Tongue (tissue), 2 donors: Measurements from ENCODE around the gene TINAGL1.

GRCh38 chr1:30663510-30664026, 59.8 kb downstream of the MATN1 start:
- RAMPAGE, long total RNA = no peak

DNA sequence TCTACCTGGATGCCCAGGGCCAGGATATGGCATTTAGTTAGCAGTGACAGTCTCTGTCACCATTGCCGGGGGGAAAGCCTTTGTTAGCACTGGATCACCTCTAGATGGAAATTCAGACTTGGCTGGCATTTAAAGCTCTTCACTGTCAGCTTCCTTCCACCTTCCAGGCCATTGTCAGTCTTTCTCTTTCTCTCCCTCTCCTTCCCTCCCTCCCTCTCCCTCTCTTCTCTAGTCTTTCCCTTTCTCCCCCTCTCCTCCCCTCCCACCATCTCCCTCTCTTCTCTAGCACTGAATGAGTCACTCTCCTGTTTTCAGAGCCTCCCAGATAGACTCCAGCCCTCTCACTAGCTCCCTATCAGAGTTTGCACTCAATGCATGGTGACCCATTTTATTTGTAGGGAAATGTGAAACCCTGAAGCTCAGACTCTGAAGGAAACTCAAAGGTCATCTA, 4.3 kb upstream of the MATN1 start:
- RAMPAGE, long total RNA = no peak

- RAMPAGE, long total RNA = no peak
Measured at GRCh38 chr1:30731512-30732205, 8.3 kb upstream of the MATN1 start.

DNA sequence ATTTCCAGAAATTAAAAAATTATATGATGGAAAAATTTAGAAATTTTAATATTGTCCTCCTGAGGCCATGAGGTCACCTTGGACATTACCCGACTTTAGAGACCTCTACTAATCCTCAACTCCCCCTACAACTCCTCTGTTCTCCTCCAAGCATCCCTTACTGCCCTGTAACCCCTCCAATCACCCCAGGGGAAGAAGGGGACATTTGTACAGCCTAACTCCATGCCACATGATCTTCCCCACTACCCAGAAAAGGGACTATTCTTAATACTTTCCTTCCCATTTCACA, 12.7 kb downstream of the LAPTM5 start:
- RAMPAGE, long total RNA = no peak

DNA sequence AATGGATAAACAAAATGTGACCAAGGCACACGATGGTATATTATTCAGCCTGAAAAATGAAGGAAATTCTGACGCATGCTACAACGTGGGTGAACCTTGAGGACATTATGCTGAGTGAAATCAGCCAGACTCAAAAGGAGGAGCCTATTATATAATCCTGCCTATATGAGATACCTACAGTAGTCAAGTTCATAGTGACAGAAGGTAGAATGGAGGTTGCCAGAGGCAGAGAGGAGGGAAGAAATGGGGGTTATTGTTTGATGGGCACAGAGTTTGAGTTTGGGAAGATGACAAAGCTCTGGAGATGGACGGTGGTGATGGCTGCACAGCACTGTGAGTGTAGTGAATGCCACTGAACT, 23.0 kb upstream of the LAPTM5 start:
- RAMPAGE, long total RNA = no peak

- RAMPAGE, long total RNA = no peak
Measured at GRCh38 chr1:30782767-30783522, 25.4 kb upstream of the LAPTM5 start.

DNA sequence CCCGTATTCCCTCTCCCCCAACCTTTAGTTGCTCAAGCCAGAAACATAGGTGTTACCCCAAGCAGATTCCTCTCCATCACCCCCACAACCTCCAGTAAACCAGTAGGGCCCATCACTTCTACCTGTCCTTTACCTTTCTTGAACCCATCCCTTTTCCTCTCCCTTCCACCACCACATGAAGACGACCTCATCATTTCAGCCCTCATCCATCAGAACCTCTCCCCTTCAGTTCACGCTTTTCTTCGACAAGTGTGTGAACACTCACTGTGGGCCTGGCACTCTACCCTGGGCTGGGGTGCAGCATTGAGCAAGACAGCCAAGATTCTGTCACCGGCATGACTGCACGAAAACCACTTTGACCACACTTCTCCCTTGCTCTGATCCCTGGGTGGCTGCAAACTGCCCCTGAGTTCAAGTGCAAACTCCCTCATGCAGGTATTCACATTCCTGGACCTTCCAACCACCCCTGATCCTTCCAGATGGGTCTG, 65.5 kb upstream of the LAPTM5 start:
- RAMPAGE, long total RNA = no peak

DNA sequence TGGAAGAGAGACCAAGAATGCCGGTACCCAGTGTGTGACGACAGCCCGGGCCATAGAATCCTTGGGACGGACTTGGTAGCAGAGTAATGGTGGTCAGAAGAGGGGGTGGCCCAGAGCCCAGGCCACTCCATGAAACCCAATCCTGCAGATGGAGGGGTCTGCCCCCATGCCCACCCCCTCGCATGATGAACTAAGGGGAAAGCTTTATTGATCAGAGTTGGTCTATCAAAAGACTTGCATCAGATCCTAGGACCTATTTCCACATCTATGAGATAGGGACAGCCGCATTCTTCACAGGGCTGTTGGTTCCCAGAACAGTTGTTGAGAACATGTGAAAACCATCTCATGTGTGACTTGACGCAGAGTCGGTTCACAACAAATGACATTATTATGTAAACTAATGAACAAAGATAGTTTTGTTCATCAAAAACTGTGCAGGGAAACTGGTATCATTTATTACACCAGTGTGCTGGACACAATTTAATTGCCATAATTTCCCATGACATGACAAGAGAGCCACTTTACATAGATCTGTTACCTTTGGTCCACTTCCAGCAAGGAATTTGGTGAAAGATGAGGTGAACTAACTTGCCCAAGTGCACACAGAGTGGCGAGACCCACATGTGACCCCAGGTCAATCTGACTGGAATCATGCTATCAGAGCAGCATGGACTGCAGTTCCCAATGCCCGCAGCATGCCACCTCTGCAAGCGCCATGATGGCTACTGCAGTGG, 21.6 kb upstream of the SDC3 start:
- RAMPAGE, long total RNA = no peak

GRCh38 chr1:30933982-30934258, 25.4 kb upstream of the SDC3 start:
- RAMPAGE, long total RNA = no peak

- RAMPAGE, long total RNA = no peak
Measured at GRCh38 chr1:31238631-31239636, 753 bp downstream of the NKAIN1 start.

GRCh38 chr1:31364441-31365195, 8.3 kb downstream of the FABP3 start:
- RAMPAGE, long total RNA = no peak

DNA sequence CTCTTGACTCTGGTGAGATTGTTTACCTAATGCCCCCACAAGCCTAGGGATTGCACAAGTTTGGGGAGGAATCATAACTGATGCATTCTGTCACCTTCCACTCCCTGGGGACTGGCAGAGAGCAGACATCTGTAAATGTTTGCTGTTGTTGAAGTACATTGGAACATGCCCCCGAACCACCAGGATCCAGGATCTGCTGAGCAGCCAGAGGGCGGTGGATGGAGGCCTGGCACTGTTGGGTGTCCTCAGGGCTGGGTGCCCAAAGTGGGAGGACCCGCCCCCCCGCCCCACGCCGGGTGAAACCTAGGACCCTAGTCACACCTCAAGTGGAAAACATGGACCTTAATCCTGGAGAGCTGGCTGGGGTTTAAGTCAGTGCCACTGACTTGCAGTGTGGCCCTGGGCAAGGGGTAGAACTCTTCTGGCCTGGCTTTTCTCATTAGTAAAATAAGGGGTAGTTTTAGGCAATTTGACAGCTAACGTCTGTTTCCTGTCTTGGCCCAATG, 32.2 kb downstream of the SERINC2 start:
- RAMPAGE, long total RNA = no peak

- RAMPAGE, long total RNA = no peak
Measured at GRCh38 chr1:31549489-31550226, 26.7 kb upstream of the TINAGL1 start.

GRCh38 chr1:31574883-31576121, 1.0 kb upstream of the TINAGL1 start:
- RAMPAGE, long total RNA = no peak

- RAMPAGE, long total RNA = start-site peak on the plus strand at chr1:31576509-31576545, 140 and 444 reads in 2 replicates
Measured at GRCh38 chr1:31576142-31576633, at the start of gene TINAGL1. TINAGL1 (plus strand) TSS chr1:31576515.

DNA sequence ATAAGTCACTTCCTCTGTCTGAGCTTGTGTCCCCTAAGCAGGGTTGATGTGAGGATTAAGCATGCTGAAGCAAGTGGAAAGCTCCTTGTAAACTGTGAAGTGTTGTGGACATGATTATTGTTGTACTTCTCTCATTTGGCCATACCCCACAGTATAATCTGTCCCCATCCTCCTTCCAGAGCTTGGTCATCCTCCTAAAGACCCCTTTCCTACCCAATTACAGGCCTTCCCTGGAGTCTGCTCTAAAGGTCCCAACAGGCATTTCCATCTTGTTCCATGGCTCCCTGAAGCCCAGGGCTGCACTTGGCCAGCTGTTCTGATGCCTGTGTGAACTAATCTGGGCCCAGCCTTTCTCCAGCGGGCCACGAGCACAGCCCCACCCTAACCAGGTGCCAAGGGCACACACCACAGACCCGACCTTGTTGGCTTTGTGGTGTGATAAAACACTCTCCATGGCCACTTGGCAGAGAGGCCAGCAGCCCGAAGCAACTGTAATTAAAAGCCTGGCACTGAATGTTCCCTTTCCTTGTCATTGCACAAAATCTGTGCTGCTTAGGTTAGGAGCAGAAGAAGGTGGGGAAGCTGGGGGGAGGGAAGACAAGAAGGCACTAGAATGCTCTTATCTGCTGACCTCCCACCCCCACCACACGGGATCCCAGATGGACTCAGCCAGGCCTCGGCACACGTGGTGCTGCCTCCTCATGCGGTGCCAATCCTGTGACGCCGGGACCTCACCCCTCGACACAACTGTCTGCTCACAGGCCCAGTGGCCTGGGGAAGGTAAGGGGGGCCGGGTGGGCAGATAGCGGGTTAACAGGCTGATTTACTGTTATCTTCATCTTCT, 9.8 kb downstream of the HCRTR1 start:
- RAMPAGE, long total RNA = no peak

DNA sequence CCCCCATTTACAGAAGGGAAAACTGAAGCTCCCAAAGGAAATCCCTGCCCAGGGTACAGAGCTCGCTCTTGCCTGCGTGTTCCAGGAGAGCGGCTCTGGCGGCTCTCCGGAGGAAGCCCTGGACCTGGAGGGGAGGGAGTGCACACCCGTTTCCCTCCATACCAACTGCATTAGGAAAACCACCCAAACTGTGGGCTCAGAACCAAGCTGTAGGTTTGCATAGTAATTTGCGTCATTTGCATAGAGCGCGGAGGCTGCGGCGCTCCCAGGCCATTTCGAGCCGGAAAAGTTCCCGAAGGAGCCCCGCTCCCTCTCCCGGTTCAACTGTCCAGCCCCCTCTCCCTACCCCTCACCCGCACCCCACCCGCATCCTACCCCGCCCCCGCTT, 24.7 kb upstream of the ADGRB2 start:
- RAMPAGE, long total RNA = no peak

GRCh38 chr1:31908208-31909220, 29.7 kb downstream of the PTP4A2 start:
- RAMPAGE, long total RNA = no peak

GRCh38 chr1:31930886-31931182, 7.3 kb downstream of the PTP4A2 start:
- RAMPAGE, long total RNA = no peak

DNA sequence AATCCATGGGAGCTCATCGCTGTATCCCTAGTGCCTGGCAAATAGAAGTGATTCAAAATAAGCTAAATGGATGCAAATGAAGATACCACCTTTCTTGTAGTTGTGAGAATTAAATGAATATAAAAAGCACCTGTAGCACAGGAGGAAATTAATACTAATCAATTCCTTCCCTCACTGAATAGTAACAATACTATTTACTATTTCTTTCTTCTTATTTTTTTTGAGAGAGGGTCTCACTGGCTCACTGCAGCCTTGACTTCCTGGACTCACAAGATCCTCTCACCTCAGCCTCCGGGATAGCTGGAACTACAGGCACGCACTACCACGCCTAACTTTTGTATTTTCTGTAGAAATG, 2.6 kb downstream of the PTP4A2 start:
- RAMPAGE, long total RNA = no peak